ENCODE results near the genes EML3, CHRM1 and PLAAT3.

DNA sequence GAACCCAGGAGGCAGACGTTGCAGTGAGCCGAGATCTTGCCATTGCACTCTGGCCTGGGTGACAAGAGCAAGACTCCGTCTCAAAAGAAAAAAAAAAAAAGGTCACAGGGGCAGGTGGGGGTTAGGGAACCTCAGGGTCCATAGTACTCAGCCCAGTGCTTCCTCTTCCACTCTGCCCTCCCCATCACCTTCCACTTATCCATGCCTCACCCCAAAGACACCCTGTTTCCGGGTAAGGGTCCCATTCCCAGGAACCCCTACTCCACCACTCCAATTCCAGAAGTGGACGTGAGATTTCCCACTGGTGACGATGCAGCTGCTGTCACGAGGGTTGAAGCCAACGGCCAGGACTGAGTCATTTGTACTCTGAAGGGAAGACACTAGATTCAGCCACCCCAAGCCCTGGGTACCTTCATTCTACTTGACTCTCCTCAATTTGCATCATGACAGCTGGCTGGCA, 5.1 kb downstream of the EML3 start:
- PRO-cap = no peak

- PRO-cap = bidirectional peak, plus-strand start at chr11:62612598, minus-strand start at chr11:62612451; unidirectional peak, minus-strand start at chr11:62612703; unidirectional peak, minus-strand start at chr11:62612737
These were observed at the start of gene EML3 for GRCh38 chr11:62612412-62612808. Gene EML3 (minus strand): TSS chr11:62612775.

- PRO-cap = no peak
These were observed 2.0 kb downstream of the TMEM179B start for GRCh38 chr11:62788835-62789915.

DNA sequence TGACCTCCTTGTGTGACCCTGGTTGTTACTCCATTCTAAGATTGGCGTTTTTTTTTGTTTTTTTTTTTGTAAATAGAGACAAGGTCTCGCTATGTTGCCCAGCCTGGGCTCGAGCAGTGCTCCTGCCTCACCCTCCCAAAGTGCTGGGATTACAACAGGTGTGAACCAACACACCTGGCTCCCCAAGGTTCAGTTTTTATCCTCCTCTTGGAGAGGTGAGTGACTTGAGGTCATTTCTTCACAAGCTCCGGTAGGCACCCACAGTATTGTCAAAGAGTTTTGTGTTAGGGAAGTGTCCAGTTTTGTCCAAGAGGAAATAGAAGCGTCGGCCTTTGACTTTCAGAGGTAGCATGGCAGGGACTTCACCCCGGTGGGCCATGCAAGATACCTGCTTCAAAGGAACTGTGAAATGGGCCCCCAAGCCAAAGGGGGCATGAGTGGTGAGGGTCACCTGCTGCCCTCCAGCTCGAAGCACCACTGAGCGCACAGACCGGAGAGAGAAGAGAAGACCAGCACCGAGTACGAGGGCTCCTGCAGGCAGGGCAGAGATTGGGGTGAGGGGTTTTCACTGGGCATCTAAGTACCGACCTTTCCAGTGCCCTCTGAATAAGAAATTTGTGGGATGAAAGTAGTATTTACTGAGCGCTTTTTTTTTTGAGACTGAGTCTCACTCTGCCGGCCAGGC, 1.3 kb downstream of the TMEM223 start:
- PRO-cap = no peak

- PRO-cap = no peak
These were observed 4.4 kb downstream of the NXF1 start for GRCh38 chr11:62800846-62801324.

DNA sequence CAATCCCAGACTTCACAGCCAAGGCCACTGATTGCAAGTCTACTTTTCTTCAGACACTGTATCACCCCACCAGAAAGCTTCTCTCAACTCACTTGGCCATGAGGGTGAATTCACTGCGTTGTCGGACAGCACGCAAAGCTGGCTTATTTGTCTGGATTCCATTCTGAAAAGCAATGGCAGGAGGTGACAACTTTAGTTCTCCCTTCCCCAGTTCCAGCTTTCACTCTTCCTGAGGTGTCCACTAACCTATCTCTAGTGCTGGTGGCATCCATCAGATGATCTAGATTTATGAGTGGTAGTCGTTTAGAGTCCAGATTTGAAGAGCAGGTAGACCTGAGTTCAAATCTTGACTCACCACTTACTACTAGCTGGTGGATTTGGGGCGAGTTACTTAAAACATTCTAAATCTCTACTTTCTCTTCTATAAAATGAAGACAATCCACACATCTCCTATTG, 4.4 kb downstream of the STX5 start:
- PRO-cap = no peak

DNA sequence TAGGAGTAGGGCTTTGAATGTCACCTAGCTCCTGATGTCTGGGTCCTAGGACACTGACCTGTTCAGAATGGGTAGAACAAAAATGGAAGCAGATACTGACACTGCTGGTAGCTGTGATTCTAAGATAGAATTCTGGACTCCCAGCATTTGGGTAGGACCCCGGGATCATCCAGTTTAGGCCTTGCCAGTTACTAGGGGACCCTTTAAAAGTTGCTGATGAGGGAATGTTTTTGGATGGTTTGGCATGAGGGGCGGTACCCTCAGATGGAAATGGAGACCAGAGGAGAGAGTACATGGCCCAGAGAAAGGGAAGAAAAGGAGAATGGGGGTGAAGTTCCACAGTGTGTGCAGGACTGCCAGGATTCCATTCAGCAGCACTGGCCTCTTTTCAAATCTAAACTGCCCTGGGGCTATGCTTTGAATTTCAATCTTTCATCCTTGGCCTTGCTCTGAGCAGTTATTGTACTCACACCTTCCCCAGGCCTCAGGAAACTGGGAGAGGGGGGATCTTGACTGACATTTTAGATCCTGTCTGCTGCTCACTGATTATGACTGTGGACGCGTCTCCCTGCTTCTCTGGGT, 2.9 kb downstream of the SLC3A2 start:
- PRO-cap = no peak

GRCh38 chr11:62887888-62888897, 7.5 kb downstream of the SLC3A2 start:
- PRO-cap = no peak

DNA sequence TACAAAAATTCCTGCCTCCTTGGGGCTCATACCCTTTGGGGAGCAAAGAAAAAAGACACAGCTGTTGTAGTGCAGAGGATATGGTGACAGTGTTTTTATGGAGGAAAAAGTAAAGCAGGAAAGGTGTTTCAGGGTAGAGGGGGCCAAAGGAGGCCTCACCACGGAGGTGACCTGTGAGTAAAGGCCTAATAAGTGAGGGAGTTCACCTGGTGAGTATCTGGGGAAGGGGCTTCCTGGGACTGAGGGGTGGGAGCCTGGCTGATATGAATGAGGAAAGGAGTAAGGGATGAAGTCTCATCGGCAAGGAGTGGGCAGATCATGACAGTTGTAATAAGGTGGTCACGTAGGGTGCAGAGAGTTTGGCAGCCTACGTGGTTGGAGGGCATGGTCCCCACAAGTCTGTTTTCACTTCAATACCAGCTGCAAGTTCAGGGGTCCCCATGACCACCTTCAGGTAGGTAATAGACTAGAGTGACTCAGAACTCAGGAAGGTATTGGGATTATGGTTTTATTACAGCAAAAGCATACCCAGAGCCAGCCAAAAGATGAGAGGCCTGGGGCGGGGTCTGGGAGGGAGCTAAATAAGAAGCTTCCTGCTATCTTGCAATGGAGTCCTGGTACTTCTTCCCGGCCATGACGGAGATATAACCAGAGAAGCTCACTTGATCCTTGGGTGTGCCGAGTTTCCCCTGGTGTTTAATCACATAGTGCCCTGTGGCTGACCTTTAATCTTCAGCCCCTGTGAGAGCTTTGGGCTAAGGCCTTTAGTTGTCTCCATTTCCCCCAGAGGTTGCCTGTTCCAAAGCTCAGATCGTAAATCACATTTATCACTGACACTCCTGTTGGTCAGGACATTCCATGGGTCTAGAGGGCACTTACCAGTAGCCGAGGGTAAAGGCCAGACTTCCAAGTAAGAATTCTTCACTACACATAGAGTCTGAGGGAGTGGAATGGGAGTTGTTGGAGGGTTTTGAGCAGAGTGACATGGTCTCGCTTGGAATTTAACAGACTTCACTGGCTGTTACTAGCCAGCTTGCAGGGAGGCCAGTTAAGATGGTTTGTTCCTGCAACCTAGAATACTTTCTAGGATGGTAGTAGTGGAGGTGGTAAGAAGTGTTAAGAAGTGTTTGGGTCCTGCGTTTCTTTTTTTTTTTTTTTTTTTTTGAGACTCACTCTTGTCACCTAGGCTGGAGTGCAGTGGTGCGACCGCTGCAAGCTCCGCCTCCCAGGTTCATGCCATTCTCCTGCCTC, 9.0 kb downstream of the SLC3A2 start:
- PRO-cap = no peak

DNA sequence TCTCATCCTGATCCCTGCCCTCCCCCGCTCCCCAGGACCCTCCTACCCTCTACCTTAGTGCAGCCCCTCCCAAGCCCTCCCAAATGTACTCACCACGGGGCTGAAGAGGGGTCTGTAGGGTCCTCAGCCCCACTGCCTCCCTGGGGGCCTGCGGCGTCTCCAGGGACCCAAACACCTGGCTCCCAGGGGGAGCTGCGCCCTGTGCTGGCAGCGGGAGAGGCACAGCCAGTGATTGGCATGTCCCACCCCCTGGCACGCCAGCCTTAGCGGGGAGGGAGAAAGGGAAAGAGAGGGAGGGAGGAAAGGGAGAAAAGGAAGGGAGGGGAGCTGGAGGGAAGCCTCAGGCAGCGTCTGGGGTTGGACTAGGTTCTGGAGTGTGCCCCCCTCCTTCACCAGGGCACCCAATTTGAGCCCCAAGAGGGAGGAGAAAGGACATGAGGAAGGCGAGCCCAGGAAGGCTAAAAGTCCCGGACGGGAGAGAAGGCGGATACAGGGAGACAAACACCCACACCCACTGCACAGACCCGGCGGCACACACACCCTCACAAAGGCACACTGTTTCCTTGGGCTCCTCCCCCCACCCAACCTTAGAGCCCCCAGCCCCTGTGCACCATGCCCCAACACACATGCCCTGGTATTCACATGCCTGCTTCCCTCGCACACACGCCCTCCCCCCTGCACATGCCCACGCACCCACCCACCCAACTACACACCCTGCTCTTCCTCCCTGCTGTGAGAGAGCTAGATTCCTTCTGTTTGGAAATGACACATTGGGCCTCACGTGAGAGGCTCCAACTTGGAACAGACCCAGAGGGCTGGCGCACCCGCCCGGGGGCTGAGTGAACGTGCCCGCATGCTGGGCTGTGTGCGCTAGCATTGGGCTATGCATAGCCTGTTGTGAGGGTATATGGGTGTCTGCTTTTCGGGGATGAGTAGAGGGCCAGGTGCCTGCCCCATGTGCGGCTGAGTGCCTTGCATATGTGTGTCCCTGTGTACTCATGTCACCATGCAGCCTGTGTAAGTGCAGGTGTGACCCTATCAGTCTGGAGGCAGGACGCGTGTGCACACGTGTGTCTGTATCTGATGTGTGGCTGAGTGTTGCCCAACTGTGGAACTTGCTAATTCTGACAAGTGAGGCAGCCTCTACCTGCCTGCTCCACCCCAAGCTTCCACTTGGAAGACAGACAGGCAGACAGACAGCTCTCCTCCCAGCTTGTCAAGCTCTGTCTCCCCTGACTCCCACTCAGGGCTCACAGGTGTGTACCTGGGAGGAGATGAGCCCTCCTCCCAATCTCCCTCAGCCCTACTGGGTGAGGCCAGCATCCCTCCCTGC, at the start of gene CHRM1:
Gene CHRM1, minus strand, starts transcription at position 239 of the 1,333 bp plus-strand sequence.
- PRO-cap = unidirectional peak, plus-strand start at position 307 of the sequence

DNA sequence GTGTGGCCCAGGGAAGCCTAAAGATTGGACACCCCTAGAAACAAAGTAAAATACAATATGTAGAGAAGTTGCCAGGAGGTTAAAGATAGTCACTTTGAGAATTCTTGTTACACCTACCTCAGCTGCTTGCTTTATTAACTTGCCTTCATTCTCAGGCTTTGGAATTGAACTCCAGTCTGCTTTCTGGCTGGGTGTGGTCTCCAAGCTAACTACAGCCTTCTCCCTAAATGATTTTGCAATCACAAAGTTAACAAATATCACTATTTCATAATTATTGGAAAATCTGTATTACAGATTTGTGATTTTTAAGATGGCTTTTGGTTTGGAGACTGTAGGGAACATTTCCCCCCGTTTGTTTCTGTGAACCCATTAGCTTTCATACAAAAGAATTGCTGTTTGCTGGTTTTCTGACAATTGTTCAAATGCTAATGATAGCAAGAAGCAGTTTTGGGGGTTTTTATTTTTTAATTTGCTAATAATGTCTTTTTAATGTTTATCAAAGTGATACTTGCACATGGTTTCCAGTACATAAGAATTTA, 2.1 kb downstream of the PLAAT5 start:
- PRO-cap = no peak

DNA sequence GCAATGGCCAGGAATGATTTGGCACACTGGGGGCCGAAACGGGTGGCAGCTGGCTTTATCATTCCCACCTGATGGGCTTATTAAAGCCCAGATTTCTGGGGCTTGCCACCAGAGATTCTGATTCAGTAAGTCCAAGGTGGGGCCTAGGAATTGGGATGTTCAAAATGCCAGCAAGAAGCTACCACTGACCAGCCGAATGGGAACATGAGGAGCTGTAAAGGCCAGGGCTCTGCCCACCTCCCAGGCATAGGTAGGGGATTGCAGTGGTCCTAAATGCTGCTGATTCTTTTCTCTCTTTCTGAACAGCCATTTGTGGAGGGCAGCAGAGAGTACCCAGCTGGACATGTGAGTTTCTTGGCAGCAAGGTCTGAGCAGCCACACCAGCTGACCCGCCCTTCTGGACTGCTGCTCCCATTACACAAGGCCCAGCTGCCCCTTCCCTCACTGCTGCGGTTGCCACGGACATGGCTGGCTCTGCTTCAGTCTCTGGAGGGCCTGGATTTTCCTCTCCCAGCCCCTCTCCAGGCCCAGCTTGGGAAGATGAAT, 4.3 kb downstream of the LGALS12 start:
- PRO-cap = no peak

- PRO-cap = no peak
These were observed 8.3 kb upstream of the PLAAT4 start for GRCh38 chr11:63528133-63528795.

- PRO-cap = no peak
These were observed 4.6 kb downstream of the PLAAT2 start for GRCh38 chr11:63558416-63559105.

DNA sequence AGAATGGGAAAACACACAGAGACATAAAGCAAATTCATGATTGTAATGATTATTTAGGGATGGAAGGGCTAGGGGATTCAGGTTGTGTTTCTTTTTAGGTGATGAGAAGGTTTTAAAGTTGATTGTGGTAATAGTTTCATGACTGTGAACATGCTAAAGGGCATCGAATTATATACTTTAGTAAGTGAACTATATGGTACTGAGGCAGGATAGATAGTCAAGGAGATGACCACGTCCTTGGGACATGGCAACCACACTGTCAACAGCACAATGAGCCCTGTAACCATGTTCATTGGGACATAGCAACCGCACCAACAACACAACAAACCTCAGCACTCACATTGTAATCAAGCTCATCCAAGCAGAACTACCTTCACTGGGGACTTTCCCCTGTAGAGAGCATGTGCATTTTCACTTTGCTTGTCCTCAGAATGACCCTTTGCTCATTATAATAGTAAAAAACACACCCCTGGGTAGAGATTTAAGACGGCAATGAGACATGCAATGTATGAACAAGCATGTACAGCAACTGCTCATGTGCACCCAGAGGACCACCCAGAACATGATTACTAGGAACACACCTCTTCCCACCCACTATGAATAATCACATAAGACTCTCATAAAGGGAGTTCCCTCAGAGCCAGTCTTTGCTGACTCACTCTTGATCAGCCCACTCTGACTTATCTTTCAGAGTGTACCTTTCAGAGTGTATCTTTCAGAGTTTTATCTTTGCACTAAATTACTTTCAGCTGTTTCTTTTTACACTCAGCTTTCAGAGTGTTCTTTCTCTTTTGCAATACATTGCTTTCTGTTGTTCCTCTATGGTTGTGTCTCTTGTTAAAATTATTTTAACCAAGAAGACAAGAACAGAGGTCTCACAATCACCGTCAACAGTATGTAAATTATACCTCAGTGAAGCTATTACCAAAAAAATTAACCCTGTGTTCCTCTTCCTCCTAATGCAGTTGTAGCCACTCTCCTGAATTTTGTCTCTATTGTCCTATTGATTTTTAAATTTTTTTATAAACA, 4.0 kb upstream of the PLAAT2 start:
- PRO-cap = no peak

DNA sequence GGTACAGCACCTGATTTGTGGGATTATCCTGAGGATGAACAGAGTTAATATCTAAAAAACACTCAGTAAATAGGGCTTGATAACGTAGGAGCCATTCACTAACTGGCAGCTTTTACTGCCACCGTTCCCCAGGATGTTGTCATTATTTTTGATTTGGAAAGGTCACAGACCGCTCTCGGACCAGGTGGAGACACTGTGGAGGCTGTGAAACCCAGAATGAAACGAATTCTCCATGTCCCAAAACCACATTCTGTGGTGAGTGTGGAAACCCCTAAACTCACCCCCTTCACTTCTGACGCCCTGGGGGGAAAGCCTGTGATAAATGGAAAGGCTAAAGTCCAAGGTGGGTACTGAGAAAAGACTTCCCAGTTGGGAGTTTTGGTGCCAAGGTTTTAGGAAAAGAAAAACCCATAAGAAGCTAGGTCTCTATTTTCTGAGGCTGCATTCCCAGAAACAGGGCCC, 5.3 kb downstream of the PLAAT3 start:
- PRO-cap = no peak

- PRO-cap = bidirectional peak, plus-strand start at chr11:63614614, minus-strand start at chr11:63614395
These were observed at the start of gene PLAAT3 for GRCh38 chr11:63613975-63614725. Gene PLAAT3 (minus strand): TSS chr11:63614433.

- PRO-cap = no peak
These were observed 14.7 kb upstream of the PLAAT3 start for GRCh38 chr11:63628740-63629589.

- PRO-cap = no peak
These were observed 7.9 kb downstream of the RTN3 start for GRCh38 chr11:63689139-63689716.

GRCh38 chr11:63763358-63763889, 5.2 kb downstream of the ZFTA start:
- PRO-cap = no peak

Measured in parotid gland (tissue), 1 donor.